ENCODE measurements around a stretch of chr1.

- RRBS: no CpG with 5 or more reads among the region's 4 CpGs
Observed at GRCh38 chr1:211572046-211572850, 6.7 kb downstream of the SLC30A1 start.

DNA sequence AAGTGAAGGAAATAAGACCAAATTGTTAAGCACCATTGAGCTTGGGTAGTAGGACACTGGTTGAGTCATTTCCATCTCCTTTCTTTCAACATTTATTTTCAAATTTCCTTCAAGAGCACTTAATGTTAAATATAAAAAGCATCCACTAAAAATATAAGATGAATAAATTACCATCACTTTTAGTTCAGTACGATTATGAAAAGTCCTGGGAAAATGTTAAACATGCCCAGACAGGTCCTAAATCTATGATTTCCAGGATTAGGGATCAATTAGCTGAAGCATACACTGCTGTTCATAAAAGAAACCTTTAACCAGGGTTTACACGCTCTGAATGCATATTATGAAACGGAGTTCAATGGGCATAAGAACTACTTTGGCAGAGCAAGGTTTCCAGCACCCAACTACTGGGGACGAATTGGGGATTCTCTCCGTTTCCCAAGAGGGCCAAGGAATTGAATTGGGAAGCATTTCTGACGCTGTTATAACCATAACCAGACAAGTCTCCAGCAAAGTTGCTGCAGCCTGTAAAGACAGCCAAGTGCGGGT is 1.7 kb downstream of the SLC30A1 start:
- RRBS: no CpG with 5 or more reads among the region's 7 CpGs

DNA sequence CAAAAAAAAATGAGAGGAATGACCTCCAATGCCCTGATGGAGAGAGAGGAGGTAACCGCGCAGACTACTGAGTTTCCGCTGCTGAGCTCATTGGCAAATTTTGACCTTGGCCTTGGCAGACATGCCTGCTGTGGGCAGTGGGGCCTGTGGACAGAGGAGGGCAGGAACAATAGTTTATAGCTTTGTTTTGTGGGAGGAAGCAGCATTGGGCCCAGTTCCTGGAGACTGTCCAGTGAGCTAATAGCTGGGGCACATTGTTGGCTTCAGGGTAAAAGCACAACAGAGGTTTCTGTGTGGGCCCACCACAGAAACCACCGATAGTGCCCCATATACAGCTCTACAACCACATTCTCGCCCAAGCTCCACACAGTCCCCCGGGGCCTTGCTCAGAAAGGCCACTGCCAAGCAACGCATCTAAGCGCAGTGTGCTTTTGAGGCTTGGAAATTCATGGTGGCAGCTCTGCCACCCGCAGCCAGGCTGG is 43.3 kb downstream of the NEK2 start:
- RRBS: no CpG with 5 or more reads among the region's 9 CpGs

DNA sequence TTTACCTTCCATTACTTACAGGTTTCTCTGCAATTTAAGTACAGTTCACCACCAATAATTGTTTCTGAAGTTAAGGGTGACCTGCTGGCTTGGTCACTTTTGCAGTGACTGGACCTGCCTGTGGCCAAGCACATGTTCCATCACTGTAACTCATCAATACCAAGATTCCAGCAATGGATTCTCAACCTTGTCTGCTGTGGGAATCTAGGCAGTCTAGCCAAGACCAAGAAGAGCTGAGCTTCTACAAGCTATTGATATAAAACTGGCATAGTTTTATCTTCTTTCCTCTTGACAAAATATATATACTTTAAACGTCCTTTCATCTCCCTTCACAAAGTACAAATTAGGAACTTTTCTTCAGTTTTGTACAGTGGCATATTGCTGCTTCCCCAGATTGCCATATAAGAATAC is 71.4 kb upstream of the NEK2 start:
- RRBS: no CpG with 5 or more reads among the region's 1 CpG

GRCh38 chr1:211911199-211911463 is 80.6 kb upstream of the LPGAT1 start:
- RRBS: no CpG with 5 or more reads among the region's 3 CpGs

- RRBS: no CpG with 5 or more reads among the region's 3 CpGs
Observed at GRCh38 chr1:212087911-212088300, 52.4 kb downstream of the DTL start.

- RRBS: no CpG with 5 or more reads among the region's 12 CpGs
Observed at GRCh38 chr1:212158656-212159804, 123.5 kb downstream of the DTL start.

DNA sequence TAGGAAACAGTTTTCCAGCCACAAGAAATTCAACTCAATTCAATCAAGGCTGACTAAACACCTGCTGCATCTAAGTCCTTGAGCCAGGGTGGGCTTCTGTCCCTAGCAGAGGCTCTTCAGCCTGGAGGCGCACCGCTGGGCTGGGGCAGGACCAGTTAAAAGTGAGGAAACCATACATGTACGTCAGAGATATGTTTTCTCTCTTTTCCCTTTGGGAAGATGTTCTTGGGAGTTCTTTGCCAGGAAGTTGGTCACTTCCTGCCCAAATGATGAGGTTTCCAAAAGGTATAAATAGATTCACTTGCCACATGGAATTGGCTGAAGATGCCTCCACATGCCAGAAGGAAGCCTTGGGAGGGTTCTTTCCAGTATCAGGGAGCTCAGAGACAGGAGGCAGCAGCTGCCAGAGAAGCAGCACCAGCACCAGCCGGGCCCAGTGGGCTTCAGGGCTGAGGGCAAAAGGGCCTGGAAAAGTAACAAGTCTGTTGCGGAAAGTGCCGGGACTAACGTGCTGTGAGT is 97.3 kb upstream of the PPP2R5A start:
- RRBS: 96% methylated on average over 3 of the region's 7 CpGs

GRCh38 chr1:212247973-212248331 is 37.3 kb upstream of the PPP2R5A start:
- RRBS: no CpG with 5 or more reads among the region's 1 CpG

GRCh38 chr1:212255482-212256679 is 29.3 kb upstream of the PPP2R5A start:
- RRBS: no CpG with 5 or more reads among the region's 13 CpGs

DNA sequence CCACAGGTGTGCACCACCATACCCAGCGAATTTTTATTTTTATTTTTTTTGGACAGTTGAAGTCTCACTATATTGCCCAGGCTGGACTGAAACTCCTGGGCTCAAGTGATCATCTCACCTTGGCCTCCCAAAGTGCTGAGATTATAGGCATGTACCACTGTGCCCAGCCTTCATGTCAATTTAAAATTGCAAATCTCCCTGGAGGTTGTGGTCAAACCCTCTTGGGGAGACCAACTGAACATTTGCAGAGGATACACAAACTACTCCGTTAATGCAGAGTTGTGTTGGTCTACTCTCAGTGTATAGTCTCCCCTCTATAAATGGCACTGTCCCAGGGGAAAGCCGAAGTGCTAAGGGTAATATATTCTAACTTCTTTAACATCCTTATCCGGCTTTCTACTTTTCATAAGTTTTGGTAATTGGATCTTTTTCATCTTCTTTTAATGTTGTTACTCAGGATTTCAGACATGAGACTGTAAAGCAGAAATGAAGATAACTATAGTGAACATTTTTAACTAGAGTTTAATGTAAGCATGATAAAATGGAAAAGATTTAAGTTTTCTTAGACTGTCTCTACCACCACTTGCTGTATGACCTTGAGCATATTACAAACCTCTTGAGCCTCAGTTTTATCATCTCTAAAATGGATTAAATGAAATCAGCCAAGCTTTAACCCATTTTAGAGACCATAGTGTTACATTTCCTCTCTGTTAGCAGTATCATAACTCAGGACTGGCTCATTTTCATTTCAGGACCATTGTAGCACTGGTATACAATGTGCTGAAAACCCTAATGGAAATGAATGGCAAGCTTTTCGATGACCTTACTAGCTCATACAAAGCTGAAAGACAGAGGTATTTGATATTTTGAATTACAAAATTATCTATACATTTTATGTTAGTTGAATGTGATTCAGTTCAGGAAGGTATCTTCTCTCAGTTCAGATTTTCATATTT is 56.5 kb downstream of the PACC1 start:
- RRBS: no CpG with 5 or more reads among the region's 5 CpGs

DNA sequence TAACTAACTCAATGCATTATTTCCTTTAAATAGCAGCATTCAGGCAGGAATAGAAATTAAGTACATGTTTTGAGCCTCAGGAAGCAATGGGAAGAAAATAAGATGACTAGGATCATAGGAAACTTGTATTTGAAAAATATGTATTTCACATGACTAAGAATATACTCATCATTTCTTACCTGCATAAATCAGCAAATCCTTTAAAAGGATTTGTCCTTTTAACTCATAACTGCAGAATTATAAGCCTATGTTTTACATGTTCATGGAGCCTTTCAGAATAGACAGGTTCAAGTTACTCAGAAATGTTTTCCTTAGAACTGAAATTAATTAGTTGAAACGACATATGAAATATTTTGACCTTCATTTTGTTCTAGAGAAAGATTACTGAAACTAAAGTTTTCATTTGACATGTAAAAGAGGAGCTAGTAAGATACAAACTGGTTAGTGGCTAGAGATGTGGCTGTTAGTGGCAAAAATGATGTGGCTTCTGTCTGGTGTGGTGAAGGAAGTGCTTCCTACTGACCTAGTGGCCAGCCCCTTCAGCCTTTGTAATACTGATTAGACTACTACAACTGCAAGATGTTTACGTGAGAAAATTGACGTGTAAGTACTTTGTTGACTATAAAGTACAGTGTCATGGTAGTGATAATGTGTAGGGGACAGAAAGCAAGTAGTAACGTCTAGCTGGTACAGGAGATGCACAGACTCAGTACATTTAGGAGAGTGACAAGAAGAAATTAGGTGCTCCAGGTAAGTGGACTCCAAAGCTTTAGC is 54.8 kb downstream of the PACC1 start:
- RRBS: no CpG with 5 or more reads among the region's 4 CpGs

DNA sequence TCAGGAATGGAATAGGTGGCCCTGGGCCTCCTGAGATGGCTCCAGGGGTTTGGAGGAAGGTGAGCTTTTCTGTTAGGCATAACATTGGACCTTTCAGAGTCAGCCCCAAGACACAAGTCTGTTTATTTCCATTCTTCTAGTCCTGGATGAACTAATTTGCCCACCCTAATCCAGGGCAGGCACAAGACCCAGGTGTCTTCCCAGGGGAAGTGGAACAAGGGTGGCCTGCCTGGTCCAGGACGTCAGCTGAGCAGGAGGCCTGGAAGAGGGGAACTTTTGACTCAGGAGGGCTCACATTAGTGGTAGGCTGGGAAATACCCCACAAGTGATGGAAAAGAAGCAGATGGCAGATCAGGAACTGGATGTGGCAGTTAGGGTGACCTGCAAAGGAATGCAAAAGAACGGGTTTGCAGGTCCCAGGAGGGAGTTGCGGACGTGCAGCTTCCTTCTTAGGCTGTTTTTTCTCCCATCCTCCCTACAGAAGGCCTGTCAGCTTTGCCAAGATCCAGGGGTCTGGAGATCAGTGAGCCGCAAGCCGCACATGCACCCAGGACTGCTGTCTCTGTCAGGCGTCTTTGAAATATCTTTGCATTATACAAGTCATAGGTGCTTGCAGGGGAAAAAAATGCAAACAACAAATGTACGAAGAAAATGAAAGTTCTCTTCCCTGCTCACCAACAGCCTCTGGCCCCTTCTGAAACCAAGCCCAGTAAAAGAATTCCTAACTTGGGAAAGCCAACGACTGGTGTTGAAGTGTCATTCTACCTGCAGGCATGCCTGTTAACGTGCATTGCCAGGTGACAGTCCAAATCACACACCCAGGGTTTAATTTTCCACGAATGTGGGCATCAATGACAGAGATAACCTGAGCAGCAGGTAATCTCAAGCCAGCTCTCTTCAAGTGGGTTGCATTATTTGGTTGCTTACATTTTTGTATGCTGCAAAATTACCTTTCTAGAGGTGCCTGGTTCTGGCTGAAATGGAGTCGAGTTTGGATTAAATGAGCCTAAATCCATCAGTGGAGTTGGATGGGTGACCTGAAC is 34.3 kb downstream of the NENF start:
- RRBS: no CpG with 5 or more reads among the region's 12 CpGs

DNA sequence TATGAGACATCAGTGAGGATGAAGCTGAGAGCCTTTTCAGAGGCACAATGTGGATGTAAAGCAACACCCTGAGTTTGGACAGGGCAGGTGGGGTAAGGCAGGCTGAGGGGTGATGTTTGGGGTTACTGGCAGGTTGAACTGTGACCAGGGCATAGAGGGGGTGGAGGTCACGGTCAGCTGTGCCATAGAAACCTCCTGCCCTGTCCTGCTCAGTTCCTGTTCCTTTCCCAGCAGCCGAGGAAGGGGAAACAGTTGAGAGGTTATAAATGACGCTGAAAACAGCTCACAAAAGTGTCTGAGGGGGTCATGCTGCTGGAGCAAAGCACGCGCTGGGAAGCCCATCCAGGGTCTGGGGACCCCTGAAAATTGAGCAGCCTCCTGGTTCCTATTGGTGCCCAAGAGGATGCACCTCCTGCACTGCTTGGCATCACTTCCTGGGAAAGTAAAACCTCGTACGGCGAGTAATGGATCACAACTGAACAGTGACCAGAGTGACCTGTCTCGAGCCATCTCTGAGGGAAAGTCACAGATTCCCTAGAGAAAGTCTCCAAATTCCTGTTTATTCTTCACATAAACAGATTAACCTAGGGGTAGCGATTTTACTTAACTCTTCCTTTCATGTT is 42.0 kb upstream of the ATF3 start:
- RRBS: no CpG with 5 or more reads among the region's 10 CpGs

DNA sequence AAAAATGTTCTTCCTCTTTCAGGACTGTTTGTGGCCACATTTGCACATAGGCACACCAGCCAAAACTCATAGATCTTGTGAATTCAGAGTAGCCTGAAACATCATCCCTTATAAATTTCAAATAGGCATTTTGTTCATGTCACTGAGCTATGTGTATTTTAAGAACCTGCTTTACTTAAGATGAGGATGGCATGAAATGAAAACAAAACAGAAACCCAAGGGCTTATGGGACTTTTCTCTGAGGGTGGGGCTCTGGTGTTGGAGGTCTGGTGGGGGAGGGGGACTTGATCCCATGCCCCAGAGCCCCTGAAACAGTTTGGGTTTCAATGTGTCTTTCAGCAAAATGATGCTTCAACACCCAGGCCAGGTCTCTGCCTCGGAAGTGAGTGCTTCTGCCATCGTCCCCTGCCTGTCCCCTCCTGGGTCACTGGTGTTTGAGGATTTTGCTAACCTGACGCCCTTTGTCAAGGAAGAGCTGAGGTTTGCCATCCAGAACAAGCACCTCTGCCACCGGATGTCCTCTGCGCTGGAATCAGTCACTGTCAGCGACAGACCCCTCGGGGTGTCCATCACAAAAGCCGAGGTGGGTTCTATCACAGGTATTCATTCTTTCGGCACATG is 6.2 kb downstream of the ATF3 start:
- RRBS: no CpG with 5 or more reads among the region's 9 CpGs

GRCh38 chr1:212618283-212619269 is 5.7 kb upstream of the GARIN4 start:
- RRBS: no CpG with 5 or more reads among the region's 12 CpGs

DNA sequence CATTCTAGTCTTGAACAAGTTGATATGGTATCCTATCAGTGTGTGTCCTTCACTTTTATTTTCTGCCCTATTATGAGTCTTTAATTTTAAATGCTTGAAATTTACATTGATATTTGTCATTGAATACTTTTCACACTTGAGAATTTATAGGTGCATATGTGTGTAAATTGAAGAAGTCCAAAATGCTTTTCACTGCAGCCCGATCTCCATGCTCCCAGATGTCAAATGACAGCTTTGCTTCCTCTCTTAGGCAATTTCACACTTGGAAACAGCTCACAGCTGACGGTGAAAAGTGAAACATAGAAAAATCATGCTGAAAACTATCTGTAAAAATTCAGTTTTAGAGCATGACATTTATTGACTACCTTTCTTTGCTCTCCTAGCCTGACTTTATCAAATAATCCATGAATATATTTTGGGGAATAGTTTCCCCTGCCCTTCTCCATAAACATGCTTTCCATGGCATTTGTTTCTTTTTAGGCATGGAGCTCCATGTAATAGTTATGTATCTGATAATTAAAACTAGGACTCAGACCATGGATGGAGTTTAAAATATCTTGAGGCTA is 196.0 kb downstream of the RPS6KC1 start:
- RRBS: no CpG with 5 or more reads among the region's 2 CpGs

GRCh38 chr1:213462620-213462970 is 411.6 kb downstream of the RPS6KC1 start:
- RRBS: no CpG with 5 or more reads among the region's 5 CpGs

GRCh38 chr1:213725095-213725728 is 262.6 kb upstream of the PROX1 start:
- RRBS: no CpG with 5 or more reads among the region's 12 CpGs

- RRBS: no CpG with 5 or more reads among the region's 2 CpGs
Observed at GRCh38 chr1:213975710-213976151, 12.0 kb upstream of the PROX1 start.